Metanephros (tissue), 2 donors: ENCODE results near the genes ALOX5 and NPY4R.

DNA sequence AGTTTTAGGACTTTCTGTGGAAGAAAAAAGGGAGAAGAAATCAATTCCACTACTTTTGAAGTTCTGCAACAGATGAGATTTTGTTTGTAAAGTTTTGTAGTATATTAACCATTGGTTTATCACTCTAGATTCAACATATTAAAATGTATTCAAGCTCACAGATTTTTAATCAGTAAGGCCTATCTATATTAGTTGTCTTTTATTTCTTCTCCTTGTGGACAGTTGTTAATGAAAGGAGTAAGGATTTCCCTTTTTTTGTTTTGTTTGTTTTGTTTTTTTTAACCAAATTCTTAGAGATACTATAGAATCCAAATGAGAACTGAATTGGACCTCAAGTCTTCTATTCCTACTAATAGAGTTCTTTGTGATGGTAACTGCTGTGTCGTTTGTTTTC, 3.7 kb downstream of the ZNF22 start:
- RAMPAGE, long total RNA = no peak

DNA sequence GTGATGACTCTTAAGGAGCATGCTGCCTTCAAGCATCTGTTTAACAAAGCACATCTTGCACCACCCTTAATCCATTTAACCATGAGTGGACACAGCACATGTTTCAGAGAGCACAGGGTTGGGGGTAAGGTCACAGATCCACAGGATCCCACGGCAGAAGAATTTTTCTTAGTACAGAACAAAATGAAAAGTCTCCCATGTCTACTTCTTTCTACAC, 14.8 kb upstream of the OR13A1 start:
- RAMPAGE, long total RNA = no peak

DNA sequence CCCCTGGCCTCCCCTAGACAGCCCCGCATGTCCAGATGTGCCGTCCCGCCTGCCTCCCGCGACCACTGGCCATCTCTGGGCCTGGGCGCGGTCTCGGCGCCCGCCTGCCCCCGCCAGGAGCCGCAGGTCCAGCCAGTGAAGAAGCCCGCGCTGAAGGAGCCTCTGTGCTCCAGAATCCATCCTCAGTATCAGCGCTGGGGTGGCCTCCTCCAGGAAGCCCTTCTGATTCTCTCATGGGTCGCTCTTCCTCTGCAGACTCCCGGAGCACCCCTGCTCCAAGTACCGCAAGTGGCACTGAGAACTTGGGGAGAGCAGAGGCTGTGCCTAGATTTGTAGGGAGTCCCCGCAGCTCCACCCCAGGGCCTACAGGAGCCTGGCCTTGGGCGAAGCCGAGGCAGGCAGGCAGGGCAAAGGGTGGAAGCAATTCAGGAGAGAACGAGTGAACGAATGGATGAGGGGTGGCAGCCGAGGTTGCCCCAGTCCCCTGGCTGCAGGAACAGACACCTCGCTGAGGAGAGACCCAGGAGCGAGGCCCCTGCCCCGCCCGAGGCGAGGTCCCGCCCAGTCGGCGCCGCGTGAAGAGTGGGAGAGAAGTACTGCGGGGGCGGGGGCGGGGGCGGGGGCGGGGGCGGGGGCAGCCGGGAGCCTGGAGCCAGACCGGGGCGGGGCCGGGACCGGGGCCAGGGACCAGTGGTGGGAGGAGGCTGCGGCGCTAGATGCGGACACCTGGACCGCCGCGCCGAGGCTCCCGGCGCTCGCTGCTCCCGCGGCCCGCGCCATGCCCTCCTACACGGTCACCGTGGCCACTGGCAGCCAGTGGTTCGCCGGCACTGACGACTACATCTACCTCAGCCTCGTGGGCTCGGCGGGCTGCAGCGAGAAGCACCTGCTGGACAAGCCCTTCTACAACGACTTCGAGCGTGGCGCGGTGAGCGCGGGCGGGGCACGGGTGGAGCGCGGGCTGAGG, at the start of gene ALOX5:
ALOX5 (plus strand) TSS at position 715 of the 967 bp plus-strand sequence.
- RAMPAGE, long total RNA = no peak

GRCh38 chr10:45410617-45411272, 36.7 kb downstream of the ALOX5 start:
- RAMPAGE, long total RNA = no peak

DNA sequence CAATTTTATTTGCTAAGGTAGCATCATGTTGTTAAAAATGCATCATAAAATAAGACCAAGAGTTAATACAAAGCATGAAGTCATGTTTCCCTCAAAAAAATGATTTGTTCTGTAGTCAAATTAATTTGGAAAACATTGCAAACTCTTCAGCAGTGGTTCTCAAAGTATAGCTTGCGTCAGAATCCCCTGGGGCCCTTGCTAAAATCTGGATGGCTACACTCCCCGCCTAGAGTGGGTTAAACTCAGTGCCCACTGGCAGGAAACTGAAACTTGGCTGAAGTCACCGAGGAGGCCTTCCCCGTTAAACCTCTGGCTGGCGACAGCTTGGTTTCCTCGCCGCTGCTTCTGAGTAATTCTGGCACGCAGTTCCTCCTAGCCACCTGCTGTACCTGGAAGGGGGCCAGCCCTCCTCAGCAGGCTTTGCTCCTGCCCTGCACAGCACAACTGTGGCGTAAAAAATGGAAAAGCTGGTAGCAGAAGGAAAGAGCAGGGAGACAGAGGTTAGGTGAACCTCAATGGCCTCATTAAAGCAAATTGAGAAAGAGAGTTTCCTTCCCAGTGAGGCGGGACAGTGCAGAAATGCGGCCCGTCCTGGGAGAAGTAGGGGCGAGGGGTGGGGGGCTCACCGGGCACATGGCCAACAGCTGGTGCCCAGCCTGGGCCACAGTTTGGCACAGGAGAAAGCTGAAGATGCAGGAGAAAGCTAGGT, 46.5 kb downstream of the ALOX5 start:
- RAMPAGE, long total RNA = no peak

DNA sequence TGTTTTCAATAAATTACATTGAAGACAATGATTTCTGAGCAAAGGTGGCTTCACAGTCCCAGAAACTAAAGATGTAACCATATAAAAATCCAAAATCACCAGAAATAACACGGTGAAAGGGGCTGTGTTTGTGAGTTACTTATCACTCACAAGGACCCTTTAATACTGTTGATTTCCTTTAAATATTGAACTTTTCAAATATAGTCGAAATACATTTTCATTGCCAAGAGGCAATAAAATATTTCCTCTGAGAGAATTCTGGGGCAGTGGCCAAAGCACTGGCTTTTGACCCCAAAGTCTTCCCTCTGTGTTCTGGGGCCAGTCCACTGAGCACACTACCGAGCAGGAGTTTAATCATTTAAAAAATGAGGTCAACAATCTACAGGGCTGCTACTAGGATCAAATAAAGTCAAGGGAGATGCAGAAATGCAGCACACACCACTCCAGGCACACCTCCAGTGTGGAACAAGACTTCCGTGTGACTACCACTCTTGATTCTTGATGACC, 63.7 kb downstream of the MARCHF8 start:
- RAMPAGE, long total RNA = no peak

DNA sequence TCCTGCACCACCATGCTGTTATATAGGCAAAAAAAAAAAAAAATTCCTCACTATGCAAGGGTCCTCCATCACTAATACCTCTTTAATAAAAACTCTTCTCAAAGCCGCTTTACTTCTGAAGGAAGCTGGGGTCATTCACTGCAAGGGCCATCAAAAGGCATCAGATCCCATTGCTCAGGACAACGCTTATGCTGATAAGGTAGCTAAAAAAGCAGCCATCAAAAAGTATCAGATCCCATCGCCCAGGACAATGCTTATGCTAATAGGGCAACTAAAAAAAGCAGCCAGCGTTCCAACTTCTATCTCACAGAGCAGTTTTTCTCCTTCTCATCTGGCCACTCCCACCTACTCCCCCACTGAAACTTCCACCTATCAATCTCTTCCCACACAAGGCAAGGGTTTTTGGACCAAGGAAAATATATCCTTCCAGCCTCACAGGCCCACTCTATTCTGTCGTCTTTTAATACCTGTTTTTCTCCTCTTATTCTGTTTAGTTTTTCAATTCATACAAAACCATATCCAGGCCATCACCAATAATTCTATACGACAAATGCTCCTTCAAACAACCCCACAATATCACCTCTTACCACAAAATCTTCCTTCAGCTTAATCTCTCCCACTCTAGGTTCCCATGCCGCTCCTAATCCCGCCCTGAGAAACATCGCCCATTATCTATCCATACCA, 39.9 kb upstream of the MARCHF8 start:
- RAMPAGE, long total RNA = no peak

GRCh38 chr10:45673260-45673592, 654 bp upstream of the ZFAND4 start:
- RAMPAGE, long total RNA = no peak

DNA sequence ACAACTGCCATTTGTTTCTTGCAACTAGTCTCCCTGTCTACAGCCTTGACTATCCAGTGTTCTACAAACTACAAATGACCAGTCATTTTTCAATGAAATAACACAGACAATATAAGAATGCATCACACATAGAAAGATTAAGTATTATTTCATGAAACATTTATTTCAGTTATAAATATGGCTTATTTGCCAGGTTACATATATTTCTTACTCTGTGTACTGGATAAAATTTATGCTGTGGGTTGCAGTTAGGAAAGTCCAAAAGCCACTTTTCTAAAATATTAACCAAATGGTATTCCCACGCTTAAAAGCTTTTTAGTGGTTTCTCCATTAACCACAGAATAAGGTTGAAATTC, 2.6 kb upstream of the TIMM23 start:
- RAMPAGE, long total RNA = no peak

- RAMPAGE, long total RNA = no peak
These were observed 7.2 kb downstream of the NCOA4 start for GRCh38 chr10:46022845-46023958.

GRCh38 chr10:46039792-46040468, 6.1 kb downstream of the MSMB start:
- RAMPAGE, long total RNA = no peak

GRCh38 chr10:46268496-46268908, 18.3 kb upstream of the ANTXRL start:
- RAMPAGE, long total RNA = no peak

GRCh38 chr10:46284340-46285357, 2.1 kb upstream of the ANTXRL start:
- RAMPAGE, long total RNA = no peak

DNA sequence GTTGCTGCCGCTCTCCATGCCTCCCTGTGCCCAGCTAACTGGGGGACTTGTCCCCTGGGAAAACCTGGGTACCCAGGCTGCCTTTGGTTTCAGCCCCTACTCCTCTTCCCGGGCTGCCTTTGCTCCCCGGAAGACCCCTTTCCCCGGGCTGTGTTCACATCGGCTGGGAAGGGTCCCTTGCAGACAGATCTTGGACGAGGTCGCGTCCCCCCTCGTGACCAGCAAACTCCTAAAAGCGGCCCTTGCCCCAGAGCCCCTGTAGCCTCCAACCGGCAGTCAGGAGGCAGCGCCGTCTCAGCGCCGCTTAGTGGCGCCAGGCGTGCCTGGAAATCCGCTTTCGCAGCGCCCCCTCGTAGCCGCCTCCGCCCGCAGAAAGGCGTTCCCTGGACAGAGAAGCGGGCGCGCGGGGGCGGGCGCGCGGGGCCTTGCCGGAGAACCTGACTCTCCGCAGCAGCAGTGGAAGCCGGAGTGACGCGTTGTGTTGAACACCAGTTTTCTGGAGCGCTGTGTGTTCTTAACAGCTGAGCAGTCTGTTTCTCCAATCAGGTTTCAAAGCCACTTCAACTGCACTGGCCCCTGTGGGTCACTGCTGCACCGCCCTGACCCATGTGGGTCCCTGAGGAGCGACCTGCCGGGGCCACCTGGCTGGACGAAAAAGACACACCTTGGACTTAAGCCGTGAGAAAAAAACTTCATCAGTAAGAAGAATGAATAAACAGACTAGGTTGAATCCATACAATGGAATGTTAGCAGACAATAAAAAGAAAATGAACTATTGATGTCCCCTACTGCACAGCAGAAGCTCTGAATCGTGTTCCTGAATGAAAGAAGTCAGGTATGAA, 22.6 kb downstream of the ANXA8L1 start:
- RAMPAGE, long total RNA = no peak

DNA sequence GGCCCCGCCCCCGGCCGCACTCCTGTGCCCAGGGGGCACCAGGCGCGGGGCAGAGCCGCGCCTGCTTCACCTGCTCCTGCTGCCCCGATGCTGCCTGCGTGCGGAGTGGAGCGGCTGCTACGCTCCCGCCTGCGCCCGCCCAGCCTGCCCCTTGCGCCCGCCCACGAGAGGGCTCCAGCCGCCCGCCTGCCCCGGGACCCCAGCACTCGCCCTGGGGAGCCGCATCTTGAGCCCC, at the start of gene NPY4R:
NPY4R (minus strand) TSS at position 107 of the 235 bp plus-strand sequence.
- RAMPAGE, long total RNA = no peak

GRCh38 chr10:46815717-46816330, 95.4 kb upstream of the PTPN20 start:
- RAMPAGE, long total RNA = no peak

GRCh38 chr10:47183311-47184114, 116.5 kb upstream of the GDF10 start:
- RAMPAGE, long total RNA = no peak

DNA sequence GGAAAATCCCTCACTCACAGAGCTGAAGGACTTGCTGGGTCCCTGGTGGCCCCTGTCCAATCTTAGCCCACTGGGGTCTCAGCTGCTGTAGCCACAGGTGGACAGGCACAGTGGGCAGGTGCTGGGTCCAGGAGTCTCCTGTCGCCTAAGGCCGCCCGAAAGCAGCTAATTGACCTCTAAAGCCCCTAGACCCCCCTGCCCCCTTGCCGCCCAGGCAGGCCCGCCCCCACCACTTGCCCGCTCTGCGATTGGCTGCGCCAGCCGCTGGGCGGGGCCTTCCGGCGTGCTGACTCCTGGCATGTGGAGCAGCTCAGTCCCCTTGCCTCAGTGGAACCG, 59.8 kb upstream of the AGAP9 start:
- RAMPAGE, long total RNA = no peak

DNA sequence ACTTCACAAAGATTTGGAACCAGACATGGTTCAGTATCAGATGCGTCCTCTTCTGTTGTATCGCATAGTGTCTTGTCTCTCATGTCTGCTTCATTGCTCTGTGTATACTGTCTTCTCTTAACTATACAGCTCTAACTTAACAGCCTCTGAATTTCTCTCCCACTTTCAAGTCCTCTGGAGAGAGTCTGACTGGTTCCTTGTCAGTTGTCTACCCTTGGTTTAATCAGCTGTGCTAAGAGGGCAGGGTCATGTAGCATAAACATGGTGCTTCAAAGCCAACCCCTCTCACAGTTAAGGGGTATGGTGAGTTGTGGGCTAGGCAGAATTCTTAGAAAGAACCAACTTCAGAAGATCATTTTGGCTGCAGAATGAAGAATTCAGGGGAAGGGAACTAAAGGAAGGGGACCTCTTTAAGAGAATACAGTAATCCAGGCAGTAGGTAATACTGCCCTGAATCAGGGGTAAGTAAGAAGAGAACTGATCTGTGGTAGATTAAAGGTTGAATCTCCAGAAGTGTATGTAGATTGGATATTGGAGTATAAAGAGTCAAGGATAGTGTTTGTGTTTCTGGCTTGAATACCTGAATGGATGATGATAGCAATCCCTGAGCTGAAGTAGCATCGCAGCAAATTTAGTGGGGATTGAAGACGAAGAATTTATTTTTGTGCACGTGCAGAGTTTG, 62.5 kb downstream of the MAPK8 start:
- RAMPAGE, long total RNA = no peak

GRCh38 chr10:48373660-48374734, 67.5 kb downstream of the MAPK8 start:
- RAMPAGE, long total RNA = no peak